Neuron (in vitro differentiated cells): Measurements from ENCODE around the gene PKD2L2.

DNA sequence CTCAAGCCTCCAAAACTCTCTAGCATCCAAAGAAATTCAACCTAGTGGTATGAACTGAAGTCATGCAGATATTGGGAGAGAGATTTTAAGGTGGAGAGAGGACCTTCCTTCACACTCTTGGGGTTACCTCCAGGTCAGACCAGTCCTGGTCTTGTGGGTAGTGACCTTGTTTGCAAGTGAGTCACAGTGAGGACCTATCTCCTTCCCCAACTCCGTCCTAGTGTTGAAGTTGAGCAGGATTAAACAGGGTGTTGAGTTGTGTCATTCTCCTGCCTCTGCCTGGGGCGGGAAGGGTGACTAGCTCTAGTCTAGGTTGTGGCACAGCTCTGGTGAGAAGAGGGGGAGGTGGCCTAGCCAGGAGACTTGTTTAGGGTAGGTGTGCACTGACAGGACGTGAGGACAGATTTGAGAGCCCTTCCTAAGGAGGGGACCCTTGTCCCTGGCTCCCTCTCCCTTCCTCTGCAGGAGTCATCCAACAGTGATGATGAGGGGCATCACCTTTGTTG, 119.6 kb upstream of the PITX1 start:
- PRO-cap = no peak

DNA sequence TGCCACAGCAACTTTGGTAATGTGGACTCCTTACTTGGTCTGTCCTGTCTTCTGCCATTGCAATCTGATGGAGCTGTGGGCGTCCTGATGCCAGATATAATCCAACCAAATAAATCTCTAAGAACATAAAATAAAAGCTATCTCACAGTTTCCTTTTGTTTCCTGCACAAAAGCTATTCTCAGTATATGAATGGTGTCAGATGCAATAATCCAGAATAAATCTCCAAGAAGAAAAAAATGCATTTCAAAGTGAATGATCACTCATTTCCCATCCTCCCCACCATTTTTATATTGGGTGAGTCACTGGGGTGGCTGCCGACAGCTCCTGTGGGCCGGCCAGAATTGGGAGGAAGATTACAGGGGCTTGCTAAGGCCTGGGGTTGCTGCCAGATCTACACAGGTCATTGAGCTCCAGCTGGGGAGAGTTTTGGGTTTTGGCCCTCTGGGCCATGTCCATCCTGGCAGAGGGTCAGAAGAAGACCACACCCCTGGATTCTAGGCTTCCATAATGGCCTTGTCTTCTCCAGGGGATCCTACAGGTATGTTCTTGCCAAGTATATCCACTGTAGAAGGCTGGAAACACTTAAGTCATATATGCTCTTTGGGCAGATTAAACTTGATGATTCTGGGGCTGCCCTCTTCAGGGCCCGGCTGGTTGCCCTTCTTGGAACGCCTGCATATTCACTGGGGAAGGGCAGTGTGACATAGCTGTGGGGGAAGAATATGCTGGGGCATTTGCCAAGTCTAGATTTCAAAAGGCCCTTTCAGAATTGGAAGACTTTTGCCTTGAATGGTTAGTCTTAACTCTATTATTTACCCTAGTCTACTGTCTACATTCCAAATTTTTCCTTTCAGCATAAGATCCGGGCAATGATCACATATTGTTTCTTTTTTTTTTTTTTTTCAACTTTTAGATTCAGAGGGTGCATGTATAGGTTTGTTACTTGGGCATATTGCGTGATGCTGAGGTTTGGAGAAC, 161.0 kb upstream of the PITX1 start:
- PRO-cap = no peak

- PRO-cap = no peak
Observed at GRCh38 chr5:135233015-135233489, 166.0 kb downstream of the MACROH2A1 start.

DNA sequence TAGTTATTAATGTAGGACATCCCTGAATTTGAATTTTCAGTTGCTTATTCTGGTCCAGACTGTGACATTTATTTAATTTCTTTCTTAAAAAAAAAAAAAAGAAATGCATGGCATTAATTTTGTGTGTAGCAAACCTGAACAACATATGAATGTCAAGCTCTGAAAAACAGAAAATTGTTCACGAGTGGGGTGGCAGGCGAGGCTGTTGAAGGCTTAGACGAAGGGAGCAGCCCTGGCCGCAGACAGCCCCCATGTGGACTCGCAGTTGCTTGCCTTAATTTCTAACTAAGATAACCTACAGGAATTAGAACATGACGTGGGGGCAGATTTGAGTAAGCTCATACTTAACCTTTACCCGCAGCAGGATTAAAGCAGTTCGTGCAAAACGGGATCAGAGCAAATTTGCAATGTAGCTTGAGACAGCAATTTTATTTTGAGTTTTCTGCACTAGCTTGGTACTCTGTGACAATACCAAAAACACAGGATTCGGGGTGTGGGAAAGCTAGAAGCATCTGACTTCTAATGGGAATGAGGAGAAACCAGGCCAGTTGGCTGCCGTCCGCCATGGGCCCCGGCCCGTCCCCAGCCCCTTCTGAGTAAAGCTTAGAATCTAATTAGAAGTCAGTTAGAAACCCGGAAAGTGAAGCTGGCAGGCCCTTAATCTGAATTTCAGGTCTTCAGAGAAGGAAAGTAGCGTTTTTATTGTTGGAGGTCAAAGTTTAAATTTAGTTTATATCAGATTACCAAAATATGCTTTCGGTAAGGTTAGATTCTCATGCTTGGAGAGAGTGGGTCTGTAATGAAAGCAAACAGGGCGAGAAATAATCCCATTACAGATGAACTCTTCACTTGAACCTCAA, 134.1 kb downstream of the MACROH2A1 start:
- PRO-cap = no peak

- PRO-cap = no peak
Observed at GRCh38 chr5:135466121-135466631, 14.0 kb upstream of the TIFAB start.

GRCh38 chr5:135821230-135821937, 13.1 kb upstream of the SLC25A48 start:
- PRO-cap = no peak

- PRO-cap = no peak
Observed at GRCh38 chr5:135951522-135952244, 3.1 kb downstream of the LECT2 start.

DNA sequence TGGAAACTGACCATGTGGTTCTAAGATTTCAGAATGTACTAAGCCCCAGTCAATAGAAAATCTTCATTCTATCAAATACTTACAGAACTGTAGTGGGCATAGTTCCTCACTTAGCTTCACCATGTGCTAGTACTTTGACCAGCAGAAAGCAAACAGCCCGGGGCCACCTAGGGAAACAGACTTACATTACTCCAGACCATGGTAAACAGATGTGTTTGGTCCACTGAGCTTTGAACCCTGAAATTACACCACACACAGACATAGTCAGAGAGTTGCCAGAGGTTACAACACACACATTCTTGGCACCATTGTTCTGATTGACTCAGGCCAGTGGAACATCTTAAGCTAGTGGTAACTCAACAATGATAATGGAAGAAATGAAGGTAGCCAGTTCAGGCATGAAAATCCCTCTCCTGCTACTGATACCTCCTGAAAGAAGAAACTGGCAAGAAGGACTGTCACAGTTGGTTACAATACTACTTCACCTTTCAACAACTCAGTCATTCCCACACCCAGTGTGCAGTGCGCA, 18.6 kb upstream of the LECT2 start:
- PRO-cap = no peak

DNA sequence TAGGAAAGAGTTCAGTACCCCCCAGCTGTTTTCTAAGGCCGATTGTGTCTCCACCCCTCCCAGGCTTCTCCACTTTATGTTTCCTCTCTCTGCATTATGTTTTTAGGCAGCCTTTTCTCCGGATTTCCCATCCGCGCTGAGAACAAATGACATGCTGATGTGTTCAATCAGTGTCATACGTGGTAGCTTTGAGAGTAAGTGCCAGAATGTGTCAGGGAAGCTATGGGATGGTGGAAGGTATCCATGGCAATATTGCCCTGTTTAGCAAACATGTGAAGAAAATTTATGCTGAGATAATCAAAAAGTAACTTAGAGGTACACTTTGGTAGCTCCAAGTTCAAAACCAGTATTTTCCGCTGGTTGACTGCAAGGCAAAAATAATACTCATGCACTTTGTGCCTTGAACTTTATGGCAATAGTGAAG, 36.6 kb upstream of the LECT2 start:
- PRO-cap = no peak

DNA sequence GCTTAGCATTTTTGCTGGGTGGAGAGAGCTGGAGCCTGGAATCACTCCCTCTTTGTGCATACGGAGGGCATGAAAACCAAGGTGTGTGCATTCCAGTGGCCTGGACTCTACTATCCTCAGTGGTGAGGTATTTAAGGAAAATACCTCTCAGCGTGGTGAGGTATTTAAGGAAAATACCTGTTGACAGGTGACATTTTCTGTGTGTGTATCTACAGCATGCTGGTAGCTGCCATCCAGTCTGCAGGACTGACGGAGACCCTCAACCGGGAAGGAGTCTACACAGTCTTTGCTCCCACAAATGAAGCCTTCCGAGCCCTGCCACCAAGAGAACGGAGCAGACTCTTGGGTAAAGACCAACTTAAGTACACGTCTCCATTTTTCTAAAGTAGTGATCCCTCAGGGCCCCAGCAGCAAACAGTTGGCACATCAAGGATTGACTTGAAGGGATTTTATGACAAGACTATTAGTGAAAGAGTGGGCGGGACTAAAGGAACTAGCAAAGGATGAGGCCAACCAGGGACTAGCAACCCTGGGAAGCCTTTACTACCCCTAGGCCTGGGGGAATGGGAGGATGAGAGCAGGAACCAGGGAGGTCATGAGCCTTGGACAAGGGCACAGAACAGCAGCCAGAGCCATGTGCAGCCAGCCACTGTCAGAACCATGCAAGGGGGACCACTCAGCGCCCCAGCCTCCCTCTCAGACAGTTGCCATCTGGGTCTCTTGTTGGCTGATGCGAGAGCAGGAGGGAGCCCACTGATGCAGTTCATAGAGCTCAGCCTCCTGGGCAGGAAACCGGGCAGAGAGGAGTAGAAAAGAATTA, 27.9 kb downstream of the TGFBI start:
- PRO-cap = no peak

DNA sequence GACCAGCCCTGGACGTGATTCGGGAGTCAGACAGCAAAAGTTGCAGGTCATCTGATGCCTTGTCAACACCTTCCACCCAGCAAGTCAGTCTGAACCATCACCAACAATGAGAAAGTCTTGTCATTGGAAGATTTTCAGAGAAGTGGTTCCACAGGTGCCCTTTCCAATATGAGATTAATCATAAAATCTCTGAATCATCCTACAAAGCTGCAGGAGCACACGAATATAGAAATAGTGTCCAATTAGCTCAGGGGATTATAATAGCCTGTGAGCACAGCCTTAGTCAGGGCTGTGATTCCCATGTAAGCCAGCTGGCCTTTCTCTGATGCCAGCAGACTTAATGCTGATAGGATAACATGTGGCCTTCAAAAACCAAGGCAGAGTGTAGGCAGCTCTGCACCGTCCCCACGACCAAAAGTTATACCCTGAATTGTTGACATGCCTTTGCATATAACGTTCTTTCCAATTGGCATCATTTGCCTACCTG, 445.1 kb upstream of the TRPC7 start:
- PRO-cap = no peak

DNA sequence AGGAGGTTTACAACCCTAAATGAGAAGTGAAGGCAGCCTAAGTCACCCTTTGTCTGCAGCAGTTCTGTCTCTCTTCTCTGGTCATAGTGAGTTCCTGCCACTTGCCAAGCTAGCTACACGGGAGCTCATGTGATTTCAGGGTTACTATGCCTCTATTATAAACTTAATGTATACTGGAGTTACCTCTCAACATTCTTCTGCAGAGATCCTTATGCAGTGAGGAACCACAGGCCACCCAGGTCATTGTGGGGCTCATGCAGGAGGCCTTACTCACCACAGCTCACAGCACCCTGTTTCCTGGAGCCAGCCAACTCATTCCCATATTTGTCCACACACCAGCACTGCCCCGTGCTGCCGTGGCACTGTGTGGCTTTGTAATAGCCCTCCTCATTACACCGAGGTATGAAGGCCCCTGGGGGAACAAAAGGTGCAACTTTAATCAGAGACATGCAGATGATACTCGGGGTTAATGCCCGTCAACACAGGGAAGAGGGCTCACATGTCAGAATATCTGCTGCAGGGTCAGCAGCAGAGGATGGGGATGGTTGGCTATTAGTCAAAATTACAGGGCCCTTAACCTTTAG, 520.0 kb downstream of the SPOCK1 start:
- PRO-cap = no peak

GRCh38 chr5:137073187-137073748, 425.9 kb downstream of the SPOCK1 start:
- PRO-cap = no peak

DNA sequence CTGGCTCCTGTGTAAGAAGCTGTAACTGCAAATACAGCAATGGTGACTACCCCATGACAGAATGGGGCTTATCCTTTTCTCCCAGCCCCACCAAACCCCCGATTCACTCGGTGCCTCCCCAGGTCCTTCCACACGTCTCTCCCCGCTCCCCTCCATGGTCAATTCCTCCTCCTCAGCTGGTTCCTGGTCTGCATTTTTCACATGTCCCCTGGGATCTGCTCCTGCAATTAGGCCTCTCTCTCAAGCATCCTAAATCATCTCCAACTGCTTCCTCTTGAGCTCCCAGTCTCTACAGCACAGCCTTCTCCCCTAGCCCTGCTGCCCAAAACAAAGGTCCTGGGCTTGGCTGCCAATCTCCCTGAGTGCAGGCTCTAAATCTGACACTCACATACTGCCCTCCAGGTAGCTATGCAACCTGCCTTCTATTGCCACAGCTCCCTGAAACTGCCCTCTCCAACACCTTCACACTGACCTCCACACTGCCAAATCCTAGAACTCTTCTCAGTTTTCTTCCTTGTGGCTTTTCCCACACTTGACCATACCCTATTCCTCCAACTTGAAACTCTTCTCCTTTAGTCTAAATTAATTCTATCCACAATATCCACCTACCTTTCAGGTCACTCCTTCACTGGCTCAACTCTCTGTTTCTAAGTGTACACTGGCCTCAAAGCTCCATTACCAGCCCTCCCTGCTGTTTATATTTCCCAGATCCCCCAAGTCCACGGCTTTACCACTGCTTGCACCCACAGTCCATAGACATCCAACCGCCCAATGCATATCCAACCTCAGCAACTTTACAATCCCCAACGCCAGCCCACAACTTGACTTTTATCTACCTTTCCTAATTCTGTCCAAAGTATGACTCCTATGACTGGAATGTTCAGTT, 107.4 kb downstream of the SPOCK1 start:
- PRO-cap = no peak

- PRO-cap = no peak
Observed at GRCh38 chr5:137621211-137621923, 114.5 kb downstream of the KLHL3 start.

DNA sequence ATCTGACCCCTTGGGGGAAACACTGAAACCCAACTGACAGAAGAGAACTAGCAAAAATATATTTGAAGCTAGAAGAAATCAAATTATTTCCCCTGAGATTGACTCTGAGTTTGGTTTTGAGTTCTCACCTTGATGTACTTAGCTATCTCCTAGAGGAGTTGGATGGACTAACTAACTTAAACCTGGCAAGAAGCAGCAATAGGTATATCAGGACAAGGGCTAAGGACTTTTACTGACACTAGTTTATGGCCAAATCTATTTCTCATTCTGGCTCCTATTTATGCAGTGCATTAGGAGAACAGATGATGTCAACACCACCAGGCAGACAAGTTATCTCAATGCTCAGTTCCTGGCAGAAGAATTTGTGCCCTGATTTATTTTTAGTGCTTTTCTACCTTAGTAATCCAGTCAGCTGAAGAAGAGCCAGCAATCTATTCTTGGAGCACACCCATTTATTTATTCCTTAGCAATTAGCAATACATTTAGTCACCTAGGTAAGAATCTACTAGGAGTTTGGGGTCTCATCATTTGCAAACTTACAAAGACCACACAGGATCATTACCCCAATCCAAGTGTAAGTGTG, 30.7 kb upstream of the MYOT start:
- PRO-cap = no peak

DNA sequence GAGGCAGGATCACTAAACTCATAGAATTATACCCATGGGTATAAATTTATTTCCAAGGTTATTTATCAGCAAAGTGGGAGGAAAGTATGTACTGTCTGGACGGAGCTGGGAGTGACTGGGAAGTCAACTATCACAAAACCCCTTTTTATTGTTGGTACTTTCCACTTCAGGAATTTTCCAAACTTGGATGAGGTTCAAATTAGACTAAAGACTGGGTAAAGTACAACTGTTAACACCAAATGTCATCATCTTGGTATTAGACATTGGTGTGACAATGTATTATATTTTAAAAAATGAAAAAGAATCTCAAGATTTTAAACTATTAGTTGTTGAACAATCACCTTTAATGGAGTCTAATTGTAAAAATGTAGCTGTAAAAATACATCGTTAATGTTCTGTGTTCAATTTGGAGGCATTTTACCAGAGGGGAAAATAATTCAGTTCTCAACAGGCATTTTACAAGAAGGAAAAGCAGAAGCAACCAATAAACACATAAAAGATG, 29.6 kb upstream of the MYOT start:
- PRO-cap = no peak

GRCh38 chr5:137871616-137871964, 3.9 kb downstream of the MYOT start:
- PRO-cap = no peak

DNA sequence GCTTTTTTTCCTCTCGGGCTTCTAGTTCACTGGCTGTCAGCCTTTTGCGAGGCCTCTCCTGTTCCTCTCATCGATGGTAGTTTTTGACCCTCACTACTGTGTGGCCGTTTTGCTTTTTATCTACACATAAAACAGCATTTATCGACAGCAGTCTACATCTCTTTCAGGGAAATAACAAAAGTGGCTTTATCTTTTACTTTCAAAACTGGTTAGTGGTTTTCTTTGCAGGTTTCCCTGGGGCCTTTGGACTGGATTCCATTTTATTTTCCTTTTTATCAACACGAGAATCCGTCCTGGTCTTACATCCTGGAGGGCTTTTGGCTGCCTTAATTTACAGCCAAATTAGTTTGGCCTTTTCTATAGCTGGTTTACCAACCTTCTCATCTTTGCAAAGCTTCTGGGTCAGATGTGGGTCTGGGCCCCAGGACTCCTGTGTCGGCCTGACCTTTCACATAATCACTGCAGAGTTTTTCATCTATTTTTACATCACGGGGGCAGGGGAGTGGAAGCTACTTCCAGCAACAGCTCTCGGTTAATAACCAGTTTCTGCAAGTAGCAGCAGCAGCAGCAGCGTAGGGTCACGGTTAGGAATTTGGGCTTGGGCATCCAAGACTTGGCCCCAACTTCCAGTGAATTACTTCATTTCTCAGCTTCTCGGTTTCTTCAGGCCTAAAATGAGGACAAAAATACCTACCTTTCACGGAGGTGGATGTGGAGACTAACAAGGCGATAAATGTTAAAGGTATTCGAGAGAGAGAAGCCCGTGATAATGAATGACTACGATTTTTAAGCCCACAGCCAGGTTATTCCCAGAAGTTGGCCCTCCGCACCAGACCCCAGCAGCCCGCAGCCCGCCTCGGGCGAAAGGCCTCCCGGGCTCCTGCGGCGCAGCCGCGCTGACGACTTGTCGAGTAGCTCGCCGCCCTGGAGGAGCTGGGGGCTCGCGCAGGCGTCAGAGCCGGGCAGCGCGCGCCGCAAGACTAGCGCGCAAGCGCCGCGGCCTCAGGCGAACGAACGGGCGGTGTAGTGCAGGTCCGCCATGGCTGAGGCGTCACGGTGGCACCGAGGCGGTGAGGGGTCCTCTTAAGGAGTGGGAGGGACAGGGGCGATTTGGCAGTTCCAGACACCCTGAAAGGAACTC, at the start of gene PKD2L2:
PKD2L2 (plus strand) TSS at position 1,005 of the 1,141 bp plus-strand sequence.
- PRO-cap = bidirectional peak, plus-strand start at position 1,005 of the sequence, minus-strand start at position 882 of the sequence

- PRO-cap = no peak
Observed at GRCh38 chr5:137979472-137980103, 53.3 kb downstream of the FAM13B start.